ENCODE measurements around a stretch of chr12.

GRCh38 chr12:52876359-52877000 lies 27.7 kb upstream of the KRT78 start:
- RAMPAGE, long total RNA, result no peak
- RRBS, result no CpG with 5 or more reads among the region's 10 CpGs

- RAMPAGE, long total RNA, result no peak
- RRBS, result under 1% methylated on average over 11 of the region's 62 CpGs
Observed at GRCh38 chr12:52903247-52904340, 1.3 kb downstream of the KRT8 start.

- RAMPAGE, long total RNA, result no peak
- RRBS, result no CpG with 5 or more reads among the region's 5 CpGs
Observed at GRCh38 chr12:52908492-52908928, 3.6 kb upstream of the KRT8 start.

GRCh38 chr12:52941881-52942435 lies 7.0 kb upstream of the KRT18 start:
- RAMPAGE, long total RNA, result no peak
- RRBS, result no CpG with 5 or more reads among the region's 6 CpGs

- RAMPAGE, long total RNA, result no peak
- RRBS, result 5% methylated on average over 3 of the region's 14 CpGs
Observed at GRCh38 chr12:52945252-52946256, 3.4 kb upstream of the KRT18 start.

DNA sequence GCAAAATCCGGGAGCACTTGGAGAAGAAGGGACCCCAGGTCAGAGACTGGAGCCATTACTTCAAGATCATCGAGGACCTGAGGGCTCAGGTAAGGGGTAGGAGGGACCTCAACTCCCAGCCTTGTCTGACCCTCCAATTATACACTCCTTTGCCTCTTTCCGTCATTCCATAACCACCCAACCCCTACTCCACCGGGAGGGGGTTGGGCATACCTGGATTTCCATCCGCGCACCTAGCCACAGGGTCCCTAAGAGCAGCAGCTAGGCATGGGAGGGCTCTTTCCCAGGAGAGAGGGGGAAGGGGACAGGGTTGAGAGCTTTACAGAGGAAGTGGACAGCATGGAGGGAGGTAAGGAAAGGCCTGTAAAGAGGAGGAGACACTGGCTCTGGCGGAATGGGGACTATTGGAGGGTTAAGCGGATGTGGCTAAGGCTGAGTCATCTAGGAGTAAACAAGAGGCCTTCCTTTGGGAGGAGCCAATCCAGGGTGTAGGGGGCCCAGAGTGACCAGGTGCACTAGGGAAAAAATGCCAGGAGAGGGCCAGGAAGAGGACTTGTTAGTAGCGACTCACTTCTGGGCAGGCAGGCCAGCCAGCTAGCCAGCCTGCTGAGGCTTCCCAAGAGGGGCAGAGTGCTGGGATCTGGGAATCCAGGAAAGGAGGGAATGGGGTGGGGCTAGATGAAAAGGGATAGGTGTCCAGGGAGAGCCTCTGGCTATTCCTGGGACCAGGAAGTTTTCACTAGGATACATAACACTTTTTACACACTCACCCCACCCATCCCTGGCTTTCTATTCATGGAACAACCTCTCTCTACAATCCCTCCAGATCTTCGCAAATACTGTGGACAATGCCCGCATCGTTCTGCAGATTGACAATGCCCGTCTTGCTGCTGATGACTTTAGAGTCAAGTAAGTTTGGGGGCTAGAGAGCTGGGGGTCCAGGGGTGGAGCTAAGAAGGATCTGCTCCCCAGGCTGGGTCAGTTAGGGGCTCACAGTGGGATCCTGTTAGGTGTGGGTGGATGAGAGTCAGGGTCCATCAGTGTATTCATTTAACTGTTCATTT lies 916 bp downstream of the KRT18 start:
- RAMPAGE, long total RNA, result no peak
- RRBS, result no CpG with 5 or more reads among the region's 13 CpGs

DNA sequence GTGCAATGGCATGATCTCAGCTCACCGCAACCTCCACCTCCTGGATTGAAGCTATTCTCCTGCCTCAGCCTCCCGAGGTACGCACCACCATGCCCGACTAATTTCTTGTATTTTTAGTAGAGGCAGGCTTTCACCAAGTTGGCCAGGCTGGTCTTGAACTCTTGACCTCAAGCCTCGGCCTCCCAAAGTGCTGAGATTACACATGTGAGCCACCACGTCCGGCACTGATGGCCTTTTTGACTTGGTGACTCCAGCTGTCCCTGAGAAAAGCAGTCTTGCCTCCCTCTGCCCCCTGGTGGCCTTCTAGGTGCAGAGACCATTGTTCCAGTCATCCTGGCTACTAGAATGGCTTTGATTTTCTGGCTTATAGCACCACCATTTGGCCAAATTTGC lies 25.6 kb upstream of the EIF4B start:
- RAMPAGE, long total RNA, result no peak
- RRBS, result no CpG with 5 or more reads among the region's 7 CpGs

DNA sequence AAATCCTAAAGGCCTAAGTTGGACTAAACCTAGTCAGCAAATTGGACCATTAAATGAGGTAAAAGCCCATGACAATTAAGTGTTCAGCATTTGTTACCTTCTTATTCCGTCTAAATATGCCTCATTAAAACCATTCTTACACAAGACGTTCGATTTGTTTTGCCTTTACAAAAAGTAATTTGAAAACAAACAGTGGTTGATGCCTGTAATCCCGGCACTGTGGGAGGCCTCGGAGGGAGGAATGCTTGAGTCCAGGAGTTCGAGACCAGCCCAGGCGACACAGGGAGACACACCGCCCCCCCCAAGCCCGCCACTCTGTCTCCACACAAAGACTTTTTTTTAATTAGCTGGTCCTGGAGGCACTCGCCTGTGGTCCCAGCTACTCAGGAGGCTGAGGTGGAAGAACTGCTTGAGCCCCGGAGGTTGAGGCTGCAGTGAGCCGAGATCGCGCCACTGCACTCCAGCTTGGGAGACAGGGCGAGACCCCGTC lies 1.0 kb upstream of the EIF4B start:
- RAMPAGE, long total RNA, result no peak
- RRBS, result no CpG with 5 or more reads among the region's 16 CpGs

DNA sequence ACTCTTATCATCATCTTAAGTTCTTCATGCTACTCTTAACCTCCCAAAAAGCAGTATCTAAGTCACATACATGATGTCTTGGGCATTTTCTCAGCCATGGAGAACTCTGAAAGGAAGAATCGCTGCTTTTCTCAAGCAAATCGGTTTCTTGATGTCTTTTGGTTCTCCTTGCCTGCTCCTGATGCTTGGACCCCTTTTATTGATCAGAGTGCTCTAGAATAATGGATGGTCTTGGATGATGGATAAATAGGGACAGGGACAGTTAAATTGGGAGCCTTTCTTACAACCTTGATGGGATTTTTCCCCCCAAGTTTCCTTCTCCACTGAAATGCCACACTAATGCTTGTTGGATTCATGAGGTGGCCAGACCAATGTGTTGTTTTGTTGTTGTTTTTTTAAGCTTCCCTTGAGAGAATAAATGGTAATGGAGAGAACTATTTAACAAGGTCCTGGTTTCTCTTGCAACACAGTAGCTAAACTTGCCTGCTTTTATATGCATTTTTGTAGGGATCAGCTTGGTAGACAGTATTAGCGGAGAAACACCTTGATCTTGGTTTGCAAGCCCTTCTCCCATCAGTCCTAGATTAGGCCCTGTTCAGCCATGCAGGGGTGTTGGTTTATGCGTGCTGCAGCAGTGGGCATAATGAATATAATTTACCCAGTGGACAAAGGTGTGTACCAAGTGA lies 8.6 kb upstream of the TNS2 start:
- RAMPAGE, long total RNA, result no peak
- RRBS, result no CpG with 5 or more reads among the region's 4 CpGs

DNA sequence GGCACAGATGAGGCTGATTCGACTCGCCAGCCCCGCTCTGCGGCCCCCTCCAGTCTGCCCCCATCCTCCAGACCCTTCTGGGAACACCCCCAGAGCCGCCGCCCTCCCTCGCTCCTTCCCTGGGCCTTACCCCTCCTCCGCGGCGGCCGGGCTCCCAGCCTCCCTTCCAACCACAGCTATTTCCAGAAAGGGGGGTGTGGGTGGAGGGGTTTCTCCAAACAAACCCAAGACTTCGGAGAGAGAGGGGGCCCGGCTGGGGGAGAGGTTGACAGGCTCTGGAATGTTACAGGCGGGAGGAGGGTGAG lies 2.1 kb upstream of the TNS2 start:
- RAMPAGE, long total RNA, result no peak
- RRBS, result no CpG with 5 or more reads among the region's 14 CpGs

GRCh38 chr12:53058152-53058946 lies 8.5 kb downstream of the TNS2 start:
- RAMPAGE, long total RNA, result no peak
- RRBS, result no CpG with 5 or more reads among the region's 25 CpGs

GRCh38 chr12:53188617-53189256 lies 8.0 kb upstream of the CSAD start:
- RAMPAGE, long total RNA, result no peak
- RRBS, result no CpG with 5 or more reads among the region's 2 CpGs

GRCh38 chr12:53220102-53220565 lies 11.9 kb downstream of the RARG start:
- RAMPAGE, long total RNA, result no peak
- RRBS, result under 1% methylated on average over 4 of the region's 31 CpGs

DNA sequence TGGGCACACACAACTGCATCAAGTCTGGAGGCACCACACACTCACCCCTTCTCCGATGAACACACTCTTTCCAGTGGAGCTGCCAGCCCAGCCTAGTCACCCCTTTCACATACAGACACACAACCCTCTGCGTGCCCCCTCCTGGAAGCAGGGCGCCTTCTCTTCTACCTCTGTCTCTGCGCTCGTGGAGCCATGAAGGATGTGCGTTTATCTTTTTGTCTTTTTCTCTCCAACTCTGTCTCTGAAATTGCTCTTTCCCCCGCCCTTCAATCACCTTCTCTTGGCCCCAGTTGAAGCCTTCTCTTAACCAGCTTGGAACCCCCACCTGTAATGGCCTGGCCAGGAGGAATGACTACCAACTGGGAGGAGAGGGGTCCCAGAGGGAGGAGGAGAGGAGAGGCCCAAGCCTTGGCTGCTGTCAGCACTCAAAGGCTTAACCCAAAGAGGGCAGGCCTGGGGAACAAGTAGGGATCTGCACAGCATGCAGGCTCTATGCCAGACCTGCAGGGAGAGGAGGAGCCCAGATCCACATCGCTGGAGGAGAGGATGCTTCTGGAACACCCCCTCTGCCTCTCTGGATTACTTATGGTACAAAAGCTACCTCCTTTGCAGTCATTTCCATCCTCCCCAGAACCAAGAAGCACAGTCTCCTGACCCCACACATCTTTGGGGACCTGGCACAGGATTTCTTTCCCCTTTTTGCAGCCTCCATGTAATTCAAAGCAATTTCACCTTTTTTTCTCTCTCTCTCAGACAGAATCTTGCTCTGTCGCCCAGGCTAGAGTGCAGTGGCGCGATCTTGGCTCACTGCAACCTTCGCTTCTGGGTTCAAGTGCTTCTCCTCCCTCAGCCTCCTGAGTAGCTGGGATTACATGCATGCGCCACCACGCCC lies 6.4 kb downstream of the RARG start:
- RAMPAGE, long total RNA, result no peak
- RRBS, result no CpG with 5 or more reads among the region's 14 CpGs

- RAMPAGE, long total RNA, result no peak
- RRBS, result no CpG with 5 or more reads among the region's 14 CpGs
Observed at GRCh38 chr12:53234026-53234749, 2.2 kb upstream of the RARG start.

- RAMPAGE, long total RNA, result no peak
- RRBS, result no CpG with 5 or more reads among the region's 12 CpGs
Observed at GRCh38 chr12:53425444-53426067, 1.9 kb downstream of the AMHR2 start.

GRCh38 chr12:53471612-53472762 lies 20.1 kb downstream of the PCBP2 start:
- RAMPAGE, long total RNA, result no peak
- RRBS, result no CpG with 5 or more reads among the region's 9 CpGs

DNA sequence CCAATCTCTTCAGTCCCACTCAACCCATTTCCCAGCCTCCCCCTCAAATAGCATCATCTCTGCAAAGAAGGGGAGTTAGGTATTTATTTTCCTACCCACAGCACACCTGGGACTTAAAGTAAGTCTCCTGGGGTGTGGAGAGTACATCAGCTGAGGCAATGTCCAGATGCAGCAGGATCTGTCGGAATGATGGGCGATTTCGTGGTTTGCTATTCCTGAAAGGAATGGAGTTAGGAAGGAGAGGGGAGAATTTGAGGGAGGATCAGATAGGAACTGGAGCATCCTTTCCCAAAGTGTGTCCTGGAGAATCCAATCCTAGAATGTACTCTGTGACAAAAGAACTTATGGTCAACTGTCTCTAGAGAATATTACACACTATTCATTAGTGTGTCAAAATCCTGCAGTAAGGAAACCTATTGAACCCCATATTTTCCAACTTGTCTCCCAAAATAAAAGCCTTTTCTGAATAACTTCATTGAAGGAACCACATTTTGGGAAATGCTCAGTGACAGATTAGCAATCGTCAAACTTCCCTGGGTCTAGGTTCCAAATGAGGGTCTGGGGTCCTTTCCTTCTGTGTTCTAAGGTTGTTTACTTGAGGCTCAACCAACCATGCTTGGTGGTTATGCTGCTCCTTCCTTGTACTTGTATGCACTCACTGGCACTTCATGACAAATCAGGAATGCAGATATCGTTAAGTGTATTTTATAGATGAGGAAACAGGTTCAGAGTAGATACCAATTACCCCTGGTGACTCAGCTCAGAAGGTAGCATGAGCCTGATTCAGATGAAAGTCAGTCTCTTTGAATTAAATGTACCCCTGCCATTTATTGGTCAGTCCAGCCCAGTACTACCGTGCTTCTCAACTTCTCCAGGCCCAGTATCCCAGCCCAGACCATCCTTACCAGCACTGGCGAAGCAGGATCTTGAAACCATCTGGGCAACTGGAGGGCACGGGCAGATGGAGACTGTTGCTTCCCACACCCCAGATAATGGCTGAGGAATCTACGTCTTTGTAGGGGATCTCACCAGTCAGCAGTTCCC lies 14.8 kb downstream of the MAP3K12 start:
- RAMPAGE, long total RNA, result no peak
- RRBS, result no CpG with 5 or more reads among the region's 9 CpGs

DNA sequence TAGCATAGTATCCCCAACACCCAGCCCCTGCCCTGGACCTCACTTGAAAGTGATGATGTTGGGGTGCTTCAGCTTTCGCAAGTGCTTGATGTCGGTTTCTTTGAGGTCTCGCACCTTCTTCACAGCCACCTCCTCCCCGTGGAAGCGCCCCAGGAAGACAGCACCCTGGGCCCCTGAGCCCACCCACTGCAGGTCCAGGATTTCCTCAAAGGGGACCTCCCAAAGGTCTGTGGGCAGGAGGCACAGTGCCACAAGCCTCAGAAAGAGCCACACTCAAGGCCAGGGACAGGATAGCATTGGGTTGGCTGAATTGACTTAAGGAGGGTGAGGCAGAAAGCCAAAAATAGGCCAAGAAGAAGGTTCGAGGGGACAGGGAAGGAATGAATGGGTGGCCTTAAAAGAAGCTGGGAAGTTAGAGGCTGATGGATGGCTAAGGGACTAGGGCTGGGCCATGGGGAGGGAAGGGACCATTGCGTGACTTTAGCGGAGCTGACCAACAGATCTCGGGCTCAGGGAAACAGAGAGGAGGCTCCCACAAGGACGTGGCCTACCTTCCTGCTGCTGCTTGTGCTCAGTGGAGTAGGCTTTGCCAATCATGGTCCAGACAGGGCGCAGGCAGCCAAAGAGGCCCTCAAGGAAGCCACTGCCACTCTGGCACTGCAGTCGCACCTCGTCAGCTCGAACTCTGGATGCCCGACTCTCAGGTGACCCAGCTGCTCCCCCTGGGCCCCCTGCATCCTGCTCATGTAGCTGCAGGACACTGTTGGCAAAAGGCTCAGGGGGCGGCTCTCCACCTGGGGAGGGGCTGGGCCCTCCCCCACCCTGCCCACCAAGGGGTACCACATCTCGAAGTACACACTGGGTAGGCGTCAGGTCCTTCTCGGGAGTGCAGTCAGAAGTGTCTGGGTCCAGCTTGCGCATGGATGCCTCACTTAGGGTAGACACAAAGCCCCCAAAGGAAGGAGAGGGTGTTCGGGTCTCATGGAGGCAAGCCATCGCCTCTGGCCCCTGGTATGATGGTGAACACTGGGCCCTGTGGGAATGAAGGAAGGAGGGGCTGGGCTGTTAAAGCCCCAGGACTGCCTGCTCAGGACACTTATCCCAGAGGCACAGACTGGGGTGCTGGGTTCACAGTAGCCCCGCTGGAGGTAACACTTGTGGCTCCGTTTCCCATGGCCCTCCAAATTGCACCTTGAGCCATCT lies 12.5 kb downstream of the MAP3K12 start:
- RAMPAGE, long total RNA, result no peak
- RRBS, result no CpG with 5 or more reads among the region's 24 CpGs

DNA sequence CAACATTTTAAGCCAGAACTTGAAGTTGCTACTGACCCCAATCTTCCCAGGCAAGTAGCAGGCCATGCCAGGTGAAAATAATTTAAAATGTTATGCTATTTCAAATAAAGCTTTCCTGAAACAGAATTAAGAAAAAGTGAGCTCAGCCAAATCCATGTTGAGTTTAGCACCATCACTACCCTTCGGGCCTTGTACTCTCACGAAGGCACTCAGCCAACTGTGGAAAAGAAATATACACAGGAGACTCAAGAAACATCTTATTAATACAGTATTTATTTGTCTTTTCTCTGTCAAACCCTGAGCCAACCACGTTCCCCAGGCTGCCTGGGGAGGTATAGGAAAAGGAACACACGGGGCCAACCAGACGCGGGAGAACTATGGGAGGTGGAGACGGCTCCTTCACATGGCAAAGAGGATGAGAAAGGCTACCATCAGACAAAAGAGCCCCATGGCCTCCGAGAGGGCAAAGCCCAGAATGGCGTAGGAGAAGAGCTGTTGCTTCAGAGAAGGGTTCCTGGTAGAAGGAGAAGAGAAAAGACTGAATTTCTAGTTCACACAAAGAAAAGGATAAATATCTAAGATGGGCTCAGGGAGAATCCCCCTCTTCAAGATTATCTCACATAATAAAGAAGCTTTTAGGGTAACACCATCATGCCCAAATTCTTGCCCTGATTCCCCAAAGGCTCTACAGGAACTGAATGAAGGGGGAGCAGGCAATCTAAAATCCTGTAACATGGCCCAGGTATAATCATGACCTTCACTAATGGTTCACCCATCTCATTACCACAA lies 10.8 kb downstream of the ATP5MC2 start:
- RAMPAGE, long total RNA, result no peak
- RRBS, result no CpG with 5 or more reads among the region's 9 CpGs